ENCODE measurements around the genes ZNF423, ADCY7 and NKD1.

DNA sequence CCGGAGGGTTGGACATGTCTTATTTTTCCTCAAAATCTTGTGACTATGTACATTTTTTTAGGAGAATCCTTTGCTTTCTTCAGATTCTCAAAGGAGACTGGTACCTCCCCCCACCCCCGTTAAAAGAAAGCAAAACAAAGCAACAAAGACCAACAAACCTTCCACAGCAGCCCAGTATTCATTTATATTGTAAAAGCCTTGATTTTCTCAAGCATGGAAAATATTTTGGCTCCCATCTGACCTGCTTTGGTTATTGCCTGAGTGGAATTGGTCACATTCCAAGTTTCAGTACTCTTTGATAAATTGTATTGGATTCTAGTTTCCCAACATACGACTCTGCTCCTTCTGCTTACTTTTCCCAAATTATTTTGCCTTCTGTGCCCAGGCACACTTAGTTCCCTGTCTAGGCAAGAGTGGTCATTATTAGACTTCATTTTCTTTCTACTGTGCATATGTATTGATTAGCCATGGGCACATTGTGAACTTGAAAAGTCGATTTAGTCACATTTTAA is 1.3 kb downstream of the ABCC11 start:
- RRBS, result no CpG with 5 or more reads among the region's 4 CpGs

DNA sequence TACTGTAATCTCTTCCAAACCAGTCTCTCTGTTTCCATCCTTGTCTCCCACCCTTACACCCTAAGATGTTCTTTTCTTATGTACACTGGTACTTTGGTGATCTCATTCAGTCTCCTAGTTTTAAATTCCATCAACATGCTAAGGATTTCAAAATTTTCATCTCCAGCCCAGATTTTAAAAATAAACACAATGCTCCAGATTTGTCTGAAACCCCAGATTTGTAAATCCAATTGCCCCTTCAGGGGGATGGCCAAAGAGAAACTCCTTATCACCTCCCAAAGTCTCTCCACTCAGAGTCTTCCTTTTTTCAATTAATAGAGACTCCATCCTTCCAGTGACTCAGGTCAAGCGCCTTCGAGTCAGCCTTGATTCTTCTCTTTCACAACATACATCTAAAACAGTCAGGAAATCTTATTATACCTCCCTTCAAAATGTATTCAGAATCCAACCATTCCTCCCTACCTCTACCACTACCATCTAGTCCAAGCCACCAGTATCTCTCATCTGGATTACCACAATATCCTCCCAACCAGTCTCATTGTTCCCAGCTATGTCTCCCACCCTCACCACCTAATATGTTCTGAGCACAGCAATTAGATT is 12.0 kb downstream of the SIAH1 start:
- RRBS, result no CpG with 5 or more reads among the region's 2 CpGs

DNA sequence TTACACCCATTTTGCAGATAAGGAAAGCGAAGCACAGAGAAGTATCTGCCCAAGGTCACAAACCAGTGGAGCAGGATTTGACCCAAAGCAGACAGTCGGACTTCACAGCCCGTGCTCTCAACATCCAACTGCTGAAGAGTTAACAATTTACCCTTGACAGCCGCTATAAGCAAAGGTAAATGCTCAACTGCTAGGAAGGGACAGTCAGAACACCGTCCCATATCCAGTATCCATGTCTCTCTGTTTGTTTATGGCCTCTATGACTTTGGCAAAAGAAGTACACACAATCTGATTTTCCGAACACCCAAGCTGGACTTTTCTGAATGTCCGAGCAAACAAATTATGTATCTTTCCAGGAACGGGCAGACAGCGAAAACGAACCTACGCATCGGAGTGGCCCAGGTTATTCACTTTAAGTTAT is 1.2 kb downstream of the SIAH1 start:
- RRBS, result no CpG with 5 or more reads among the region's 12 CpGs

- RRBS, result 2% methylated on average over 72 of the region's 103 CpGs
Measured at GRCh38 chr16:48384430-48385243, 576 bp downstream of the SIAH1 start.

- RRBS, result 81% methylated on average over 2 of the region's 6 CpGs
Measured at GRCh38 chr16:48536851-48537356, 73.1 kb downstream of the N4BP1 start.

GRCh38 chr16:48568802-48569434 is 41.1 kb downstream of the N4BP1 start:
- RRBS, result no CpG with 5 or more reads among the region's 6 CpGs

DNA sequence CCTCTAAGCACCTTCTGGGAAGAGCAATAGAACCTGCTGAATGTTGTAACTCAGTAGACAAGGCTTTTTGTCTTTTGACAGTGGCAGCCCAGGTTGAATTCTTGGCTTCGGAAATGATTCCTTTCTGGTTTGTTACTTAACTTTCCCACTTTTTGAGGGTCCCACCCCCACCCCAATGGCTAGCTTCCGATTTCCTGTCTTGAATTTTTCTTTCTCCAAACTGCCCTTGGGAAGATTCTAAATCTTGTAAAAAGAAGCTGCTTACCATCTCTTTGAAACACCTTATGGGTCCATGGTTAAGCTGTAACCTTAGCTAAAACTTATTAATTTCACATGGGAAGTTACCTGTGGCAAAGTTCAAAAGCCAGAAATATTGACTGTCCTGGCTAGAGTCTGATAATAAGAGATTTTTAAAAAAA is 18.8 kb downstream of the N4BP1 start:
- RRBS, result no CpG with 5 or more reads among the region's 2 CpGs

DNA sequence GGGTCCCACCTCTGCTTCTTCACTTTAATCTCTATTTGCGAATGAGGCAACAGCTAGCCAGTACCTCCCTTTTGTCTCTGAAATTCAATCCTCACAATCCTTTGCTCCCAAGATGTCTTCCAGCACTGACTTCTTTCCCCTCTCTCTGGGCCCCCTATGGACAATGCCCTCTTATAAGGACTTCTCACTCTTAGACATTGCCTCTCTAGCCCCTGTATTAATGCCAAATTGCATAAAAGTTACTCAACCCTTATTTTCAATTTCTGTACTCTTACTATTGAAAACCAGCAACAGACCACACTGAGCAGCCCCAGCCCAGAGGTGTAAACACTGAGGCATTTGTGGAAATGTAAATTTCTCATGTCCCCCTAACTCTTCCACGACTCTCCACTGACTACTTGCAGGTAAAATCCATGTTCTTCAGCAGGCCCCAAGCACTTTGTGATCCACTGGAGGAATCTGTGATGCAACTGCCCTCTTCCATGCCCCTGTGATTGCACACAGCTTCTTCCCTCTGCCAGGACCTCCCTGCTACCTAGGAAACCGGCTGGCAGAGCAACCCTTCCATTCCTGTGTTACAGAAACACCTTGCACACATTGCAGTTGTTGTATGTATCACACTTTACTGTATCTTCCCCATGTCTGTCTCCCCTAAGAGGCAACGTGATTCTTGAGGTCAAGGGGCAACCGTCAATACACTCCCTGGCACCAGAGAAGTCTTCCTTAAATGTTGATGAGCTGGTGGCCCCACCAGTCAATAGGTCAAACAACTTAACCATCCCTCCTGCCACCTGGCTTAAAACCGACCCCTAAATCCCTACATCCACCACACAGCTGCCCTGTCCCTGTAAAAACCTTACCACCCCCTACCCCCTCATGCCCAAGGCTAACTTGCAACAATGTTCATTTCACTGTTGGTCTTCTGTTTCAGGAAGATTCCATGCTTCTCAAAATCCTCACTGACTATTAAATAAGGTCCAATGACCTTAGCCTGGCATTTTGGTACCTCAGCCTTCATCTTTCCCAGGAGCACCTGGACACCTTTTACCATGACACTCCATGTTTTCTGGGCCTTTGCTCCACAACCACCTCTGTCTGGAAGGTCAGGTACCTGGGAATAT is 4.2 kb downstream of the N4BP1 start:
- RRBS, result no CpG with 5 or more reads among the region's 6 CpGs

- RRBS, result 5% methylated on average over 5 of the region's 29 CpGs
Measured at GRCh38 chr16:49484126-49484898, 110.7 kb downstream of the C16orf78 start.

DNA sequence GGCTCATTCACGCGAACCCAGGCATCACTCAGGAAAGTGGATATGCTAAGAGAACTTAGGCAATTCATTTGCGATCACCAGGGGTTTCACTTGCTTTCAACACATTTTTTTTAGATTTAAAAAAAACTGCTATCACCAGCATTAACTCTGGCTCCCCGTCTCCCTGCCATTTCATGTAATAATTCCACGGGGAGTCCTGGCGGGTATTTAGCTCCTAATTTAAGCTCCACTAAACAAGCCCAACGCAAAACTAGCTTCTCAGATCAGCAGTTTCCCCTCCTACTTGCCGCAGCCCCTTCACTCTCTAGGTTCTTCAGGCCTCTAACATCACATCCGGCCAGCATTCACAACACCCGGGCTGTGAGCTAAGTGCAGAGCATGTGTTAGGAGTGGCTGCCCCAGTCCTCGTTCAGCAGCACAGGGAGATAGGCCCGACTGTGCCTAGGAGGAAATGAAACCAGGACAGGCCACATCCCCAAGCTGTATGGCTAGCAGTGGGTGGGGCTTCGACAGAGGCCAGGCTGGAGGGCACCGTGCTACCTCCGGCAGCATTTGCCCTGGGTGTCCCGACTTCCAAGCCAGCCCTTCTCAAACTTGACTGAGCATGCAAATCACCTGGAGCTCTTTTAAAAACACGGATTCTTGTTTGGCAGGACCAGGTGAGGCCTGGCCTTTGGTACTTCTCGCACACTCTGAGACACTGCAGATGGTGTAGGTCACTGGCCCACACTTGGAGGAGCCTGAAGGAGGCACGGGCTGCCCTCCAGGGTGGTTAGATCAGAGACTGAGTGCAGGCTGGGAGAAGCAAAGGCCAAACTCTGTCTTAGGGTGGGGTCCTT is 201.8 kb downstream of the C16orf78 start:
- RRBS, result no CpG with 5 or more reads among the region's 19 CpGs

DNA sequence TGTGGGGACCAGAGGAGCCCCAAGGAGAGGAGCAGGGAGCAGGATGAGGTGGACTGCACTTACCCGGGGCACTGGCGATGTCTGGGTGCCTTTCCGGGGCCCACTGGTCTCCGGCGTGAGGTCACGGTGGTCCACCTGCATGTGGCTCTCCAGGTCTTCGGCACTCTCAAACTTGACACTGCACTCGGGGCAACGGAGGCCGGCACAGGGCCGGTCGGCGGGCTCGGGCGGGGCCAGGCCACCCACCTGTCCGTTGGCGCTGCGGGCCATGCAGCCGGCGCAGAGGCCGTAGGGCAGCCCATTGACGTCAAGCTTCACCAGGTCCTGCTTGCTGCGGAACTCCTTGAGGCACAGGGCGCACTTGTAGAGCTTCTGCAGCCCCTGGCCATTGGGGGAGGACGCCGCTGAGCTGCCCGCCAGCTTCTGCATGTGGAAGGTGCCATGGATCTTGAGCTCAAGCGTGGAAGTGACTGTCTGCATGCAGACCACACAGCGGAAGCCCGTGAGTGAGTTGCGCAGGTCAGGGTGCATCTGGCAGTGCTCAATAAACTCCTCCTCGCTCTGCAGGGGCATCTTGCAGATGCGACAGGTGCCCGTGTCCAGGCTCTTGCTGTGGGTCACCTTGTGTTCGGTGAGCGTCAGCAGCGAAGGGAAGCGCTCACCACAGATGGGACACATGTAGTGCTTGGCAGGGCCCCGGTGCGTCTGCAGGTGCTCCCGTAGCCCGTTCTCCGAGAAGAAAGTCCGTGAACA is 220.1 kb downstream of the ZNF423 start:
- RRBS, result 71% methylated on average over 15 of the region's 44 CpGs

DNA sequence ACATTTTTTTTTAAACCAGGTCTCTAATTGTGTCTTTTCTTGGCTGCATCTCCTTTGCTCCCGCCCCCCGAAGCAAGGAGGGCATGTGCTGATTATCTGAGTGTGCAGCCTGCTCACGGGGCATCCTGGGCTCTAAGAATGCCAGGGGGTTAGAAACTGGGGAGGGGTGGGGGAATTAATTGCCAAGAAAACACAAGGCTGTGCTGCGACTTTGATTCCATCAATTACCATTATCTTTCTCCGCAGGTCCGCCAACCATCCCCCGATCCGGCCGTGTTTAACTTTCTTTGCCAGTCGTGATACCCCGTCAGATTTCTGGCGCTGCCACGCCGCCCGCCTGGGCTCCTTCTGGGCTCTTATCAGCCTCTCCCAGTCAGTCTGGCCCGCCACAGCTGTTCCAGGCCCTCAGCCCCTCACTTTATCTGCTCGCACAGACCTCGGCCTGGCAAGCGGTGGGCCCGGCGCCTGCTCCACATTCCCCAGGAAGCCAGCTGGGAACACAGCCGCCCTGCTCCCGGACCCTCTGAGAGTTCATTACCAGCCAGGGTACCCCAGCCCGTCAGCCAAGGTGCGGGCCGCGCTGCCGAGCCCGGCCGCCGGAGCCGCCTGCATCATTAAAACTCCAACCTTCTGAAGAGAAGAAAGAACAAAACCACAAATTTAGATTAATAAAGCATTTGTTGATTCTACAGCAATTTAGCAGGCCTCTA is 157.6 kb downstream of the ZNF423 start:
- RRBS, result 71% methylated on average over 4 of the region's 32 CpGs

DNA sequence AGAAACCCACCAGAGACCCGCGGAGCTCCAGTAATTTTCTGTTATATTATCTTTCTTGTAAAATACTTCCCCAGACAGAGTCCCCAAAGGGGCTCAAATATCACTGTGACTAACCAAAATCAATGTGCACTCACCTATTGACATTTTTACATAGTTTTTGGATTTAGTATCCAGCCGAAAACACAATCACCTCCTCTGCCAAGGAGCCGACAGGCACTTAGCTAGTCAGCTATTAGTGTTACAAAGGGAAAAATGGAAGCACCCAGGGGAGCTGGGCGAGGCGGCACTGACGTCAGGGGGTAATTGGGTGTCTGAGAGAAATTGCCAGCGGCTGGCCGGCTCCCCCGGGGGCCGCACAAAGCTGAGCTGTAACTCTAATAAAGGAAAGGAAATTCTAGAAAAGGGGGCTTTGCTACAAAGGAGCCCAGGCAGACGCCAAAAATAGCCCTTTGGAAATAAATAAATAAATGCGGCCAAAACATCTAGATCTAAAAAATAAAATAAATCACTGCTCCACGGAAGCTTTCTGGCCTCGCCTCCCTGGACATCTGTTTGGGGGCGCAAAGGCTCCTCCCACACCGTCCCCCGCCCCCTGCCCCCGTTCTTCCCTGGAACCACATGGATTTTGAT is 156.9 kb downstream of the ZNF423 start:
- RRBS, result no CpG with 5 or more reads among the region's 19 CpGs

DNA sequence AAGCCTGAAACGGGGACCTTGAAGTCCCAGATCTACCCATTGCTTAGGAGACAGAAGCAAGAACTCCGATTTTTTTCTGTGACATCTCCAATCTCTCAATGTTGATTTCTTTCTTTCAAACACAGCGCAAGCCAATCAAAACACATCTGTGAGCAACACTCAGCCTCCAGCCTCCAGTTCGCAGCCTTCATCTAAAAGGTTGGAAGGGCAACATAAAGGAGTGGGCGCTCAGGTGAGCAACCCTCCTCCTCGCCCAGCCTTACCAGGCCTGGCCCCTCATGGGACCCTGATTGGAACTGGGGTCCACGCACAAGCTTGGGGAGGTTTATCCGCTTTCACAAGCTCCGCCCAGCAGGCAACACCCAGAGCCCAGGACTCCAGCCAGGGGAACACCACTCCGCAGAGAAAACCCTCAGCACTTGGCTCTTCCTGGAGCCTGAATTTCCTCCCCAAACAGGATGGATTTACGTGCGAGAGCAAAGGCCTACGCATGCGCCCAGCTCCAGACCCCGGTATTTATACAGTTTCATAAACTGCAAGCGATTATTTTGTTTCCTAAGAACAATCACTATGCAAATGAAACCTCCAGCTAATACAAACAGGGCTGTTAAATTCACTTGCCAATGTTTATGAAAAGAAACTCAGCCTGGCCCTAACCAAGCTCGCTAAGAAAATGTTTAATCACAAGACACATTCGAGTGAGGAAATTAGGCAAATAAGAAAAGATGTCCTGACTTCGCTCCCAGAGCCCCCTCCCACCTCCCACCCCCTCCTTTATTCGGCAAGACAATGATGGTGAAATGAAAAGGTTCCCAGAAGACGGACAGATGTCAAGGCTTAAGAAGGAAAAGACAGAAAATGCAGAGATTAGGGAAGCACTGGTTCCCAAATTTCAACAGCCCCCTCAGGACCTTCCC is 22.8 kb downstream of the ZNF423 start:
- RRBS, result no CpG with 5 or more reads among the region's 21 CpGs

- RRBS, result 9% methylated on average over 16 of the region's 51 CpGs
Measured at GRCh38 chr16:49853969-49854978, 1.6 kb downstream of the ZNF423 start.

DNA sequence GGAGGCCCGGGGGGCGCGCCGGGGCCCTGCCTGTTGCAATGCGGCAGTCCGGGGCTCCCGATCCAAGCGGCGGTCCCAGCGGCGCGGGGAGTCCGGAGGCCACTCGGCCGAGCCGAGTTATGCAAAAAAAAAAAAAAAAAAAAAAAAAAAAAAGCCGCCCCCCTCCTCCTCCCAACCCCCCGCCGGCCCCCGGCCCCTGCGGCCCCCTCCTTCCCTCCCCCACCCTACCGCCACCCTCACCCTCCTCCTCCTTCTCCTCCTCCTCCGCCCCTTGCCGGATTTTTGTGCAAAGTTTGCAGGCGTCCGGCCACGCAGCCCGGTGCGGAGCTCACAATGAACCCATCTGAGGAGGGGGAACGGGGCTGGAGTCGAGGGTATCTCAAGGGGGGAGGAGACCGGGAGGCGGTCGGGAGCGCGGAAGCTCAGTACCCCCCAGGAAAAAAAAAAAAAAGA is at the start of gene ZNF423:
TSS of gene ZNF423 (minus strand) at position 122 of the 453 bp plus-strand sequence.
- RRBS, result 3% methylated on average over 14 of the region's 36 CpGs

DNA sequence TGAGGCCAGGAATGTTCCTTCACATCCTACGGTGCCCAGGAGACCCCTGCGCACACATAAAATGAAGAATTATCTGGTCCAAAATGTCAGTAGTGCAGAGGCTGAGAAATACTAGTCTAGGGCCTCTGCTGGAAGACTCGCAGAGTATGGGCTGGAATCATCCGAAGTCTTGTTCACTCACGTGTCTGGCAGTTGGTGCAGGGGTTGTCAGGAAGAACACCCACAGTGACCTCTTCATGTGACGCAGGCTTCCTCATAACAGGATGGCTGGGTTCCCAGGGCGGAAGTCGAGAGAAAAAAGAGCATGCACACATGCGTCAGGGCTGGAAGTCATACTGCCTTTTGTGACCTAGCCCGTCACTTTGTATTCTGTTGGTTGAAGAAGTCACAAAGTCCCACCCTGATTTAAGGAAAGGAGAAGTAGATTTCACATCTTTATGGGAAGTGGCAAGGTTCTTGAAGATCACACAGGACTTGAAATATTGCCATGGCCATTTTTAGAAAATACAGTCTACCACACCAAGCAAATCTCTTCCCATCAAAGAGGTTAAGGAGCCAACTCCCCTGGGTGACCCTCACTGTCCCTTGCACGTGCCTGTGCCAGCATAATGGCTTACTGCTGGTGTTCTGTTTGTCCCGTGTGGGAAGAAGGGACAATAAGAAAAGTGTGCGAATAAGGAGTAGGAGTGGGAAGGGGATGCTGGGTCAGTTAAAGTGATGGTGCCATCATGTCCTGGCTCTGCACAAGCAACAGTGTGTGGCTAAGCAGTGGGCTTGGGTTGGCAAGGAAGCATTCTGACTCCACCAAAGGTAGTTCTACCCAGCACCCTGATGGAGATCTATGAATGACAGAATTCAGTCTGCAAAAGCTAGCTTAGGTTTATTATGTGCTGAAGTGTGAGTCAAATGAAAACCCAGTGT is 28.0 kb downstream of the HEATR3 start:
- RRBS, result no CpG with 5 or more reads among the region's 13 CpGs

- RRBS, result 16% methylated on average over 6 of the region's 18 CpGs
Measured at GRCh38 chr16:50266250-50266756, at the start of gene ADCY7. TSS of gene ADCY7 (plus strand) at chr16:50266551.

DNA sequence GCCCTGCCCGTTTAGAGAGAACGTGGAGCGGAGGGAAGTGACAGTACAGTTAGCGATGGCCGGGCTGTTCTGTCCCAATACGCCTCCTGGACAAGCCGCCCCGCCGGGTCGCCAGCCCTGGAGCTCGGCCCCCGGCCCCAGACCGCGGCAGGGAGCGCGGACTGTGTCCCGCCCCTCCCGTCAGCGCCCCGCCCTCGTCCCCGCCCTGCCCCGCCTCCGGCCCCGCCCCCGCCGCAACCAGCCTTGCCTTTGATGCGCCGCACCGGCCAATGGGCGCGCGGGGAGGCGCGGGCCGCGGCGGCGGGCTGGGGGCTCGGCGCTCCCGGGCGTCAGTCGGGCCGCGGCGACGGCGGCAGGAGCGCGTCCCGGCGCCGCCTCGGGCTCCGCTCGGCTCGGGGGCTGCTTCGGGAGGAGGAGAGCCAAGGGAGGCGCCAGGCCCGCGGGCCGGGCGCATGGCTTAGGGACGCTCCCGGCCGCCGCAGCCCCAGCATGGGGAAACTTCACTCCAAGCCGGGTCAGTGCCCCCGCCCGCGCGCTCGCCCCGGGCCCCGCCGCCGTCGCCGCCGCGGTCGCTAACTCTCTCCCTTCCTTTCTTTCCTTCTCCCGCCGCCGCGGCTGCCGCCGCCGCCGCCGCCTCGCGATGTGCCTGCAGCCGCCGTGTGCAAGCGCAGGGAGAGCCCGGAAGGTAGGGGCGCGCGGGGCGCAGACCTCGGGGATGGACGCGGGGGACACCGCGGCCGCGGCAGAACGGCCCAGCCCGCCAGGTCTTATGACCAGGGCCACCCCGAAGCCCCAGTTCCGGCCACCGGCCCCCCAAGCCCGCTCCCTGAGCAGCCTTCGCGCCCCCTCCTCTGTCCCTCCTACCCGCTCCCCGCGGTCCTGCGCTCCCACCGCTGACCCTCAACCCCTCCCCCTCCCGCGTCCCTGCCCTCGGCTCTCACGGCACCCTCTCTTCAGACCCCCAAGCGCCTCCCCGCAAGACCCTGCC is at the start of gene NKD1:
TSS of gene NKD1 (plus strand) at position 332 of the 988 bp plus-strand sequence.
- RRBS, result under 1% methylated on average over 55 of the region's 128 CpGs

DNA sequence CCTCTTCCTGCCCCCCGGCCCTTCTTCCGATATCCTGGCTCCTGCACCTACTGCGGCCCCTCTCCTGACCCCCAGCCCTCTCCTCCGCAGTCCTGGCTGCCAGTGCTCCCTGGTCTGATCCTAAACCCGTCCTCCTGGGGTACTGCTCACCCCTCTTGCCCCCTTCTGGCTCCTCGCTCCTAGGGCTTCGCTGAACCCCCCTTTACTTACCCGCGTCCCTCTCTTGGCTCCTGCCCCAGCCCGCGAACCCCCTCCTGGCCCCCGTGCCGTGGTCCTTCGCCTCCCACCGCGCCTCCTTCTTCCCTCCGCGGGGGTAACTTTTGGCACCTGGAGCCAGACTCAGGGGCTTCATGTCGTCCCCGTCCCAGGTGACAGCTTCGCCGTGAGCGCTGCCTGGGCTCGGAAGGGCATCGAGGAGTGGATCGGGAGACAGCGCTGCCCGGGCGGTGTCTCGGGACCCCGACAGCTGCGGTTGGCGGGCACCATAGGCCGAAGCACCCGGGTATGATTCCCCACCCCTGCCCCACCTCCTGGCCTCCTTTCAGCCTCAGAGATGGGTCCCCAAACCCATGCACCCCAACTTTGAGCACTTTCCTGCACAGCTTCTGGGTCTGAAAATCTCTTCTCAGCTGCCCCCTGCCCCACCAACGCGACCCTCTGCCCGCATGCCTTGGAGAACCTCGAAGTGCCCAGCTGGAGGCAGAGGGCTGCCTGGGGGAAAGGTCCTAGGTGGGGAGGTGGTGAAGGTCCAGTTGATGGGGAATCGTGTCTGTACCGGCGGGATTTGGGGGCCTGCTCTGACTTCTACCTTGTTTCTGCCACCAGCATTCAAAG is 1.1 kb downstream of the NKD1 start:
- RRBS, result 9% methylated on average over 8 of the region's 42 CpGs